Diencephalon (tissue), 2 donors: ENCODE data around the gene RIPOR3.

DNA sequence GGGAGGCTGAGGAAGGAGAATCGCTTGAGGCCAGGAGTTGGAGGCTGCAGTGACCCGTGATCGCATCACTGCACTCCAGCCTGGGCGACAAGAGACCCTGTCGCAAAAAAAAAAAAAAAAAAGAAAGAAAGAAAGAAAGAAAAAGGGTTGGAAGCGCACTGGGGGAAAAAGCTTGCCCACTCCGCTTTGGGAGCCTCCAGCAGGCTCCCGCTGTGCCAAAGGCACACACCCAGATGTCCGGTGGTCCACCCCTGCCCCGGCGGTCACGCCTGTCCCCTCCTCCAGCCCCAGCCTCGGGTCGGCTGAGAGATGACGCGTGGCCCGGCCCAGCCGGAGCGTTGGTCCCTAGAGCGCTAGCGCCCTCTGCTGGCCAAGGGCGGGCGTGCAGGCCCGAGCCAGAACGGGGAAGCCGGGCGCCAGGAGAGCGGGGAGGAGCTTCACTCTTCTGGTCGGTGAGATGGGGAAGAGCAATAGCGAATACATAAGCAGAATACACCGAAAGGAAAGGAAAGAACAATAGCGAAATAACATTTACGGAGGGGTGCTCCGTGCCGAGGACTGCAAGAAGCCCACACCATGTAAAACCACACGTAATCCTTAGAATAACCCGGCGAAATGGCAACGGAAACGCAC lies 41.7 kb downstream of the UBE2V1 start:
- RAMPAGE, long total RNA: no peak

DNA sequence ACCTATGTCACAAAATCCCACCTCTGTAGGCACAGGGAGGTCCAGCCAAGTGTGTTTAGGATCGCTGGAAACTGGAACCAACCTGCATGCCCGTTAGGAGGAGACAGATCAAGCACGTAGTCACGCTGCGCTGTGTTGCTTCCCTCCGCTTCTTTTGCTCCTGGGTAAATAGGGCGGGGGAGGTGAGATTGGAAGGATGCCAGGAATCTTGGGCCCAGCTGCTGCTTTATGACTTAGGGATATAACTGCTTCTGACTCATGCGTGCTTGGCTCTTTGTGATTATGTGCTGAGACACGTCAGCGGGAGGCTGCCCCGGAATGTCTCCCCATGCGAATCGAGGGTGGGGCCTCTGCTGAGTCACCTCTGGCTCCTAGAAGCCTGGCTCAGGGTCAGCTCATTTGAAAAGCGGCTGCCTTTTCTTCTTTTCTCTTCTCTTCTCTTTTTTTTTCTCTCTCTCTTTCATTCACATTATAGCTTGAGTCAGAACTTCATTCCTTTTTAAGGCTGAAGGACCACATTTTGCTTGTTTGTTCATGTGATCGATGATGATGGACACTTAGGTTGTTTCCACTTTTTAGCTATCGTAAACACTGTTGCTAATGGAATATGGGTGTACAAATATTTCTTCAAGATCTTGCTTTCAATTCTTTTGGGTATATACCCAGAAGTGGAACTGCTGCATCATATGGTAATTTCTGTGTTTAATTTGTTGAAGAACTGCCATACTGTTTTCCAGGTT lies 12.6 kb upstream of the PEDS1 start:
- RAMPAGE, long total RNA: no peak

- RAMPAGE, long total RNA: no peak
Observed at GRCh38 chr20:50189796-50190373, 745 bp upstream of the CEBPB start.

GRCh38 chr20:50242702-50243383 lies 52.2 kb downstream of the CEBPB start:
- RAMPAGE, long total RNA: no peak

- RAMPAGE, long total RNA: no peak
Observed at GRCh38 chr20:50331563-50332414, 141.2 kb downstream of the CEBPB start.

DNA sequence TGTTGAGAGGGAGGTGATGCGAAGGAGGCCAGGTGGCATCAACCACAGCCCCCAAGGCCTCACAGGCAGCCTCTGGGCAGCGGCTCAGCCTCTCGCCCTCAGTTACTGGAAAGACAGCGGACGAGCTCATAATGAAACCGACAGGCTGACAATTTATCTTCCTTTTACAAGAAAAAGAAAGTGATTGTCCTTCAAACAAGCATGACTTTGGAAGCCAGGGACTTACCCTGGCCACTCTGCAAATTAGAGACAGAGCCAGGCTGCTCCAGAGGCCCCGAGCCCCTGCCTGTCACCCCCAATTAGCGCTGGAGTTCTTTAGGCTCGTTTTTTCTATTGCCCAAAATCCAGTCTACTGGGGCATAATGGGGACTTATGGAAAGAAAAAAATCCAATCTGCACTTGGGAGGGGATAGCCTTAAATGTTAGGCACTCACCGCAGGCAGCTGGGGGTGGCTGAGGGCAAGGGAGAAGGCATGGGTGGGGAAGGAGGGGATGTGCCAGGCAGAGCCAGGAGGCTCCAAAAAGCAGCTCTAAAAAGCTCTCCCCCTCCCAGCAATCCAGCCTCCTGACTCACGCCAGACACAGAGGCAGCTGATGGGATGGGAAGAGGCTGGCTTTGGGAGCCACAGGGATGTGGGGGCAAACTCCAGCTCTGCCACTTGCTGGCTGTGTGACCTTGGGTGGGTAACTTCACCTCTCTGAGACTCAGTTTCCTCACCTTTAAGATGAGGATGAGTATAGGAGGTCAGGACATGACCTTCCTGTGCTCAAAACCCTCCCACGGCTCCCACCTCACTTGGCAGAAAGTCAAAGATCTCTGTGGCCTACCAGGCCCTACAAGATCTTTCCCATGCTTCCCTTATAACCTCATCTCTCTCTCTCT lies 148.6 kb downstream of the CEBPB start:
- RAMPAGE, long total RNA: no peak

- RAMPAGE, long total RNA: no peak
Observed at GRCh38 chr20:50346165-50347209, 155.9 kb downstream of the CEBPB start.

GRCh38 chr20:50394428-50395098 lies 115.6 kb upstream of the PTPN1 start:
- RAMPAGE, long total RNA: no peak

GRCh38 chr20:50397969-50399109 lies 111.8 kb upstream of the PTPN1 start:
- RAMPAGE, long total RNA: no peak

DNA sequence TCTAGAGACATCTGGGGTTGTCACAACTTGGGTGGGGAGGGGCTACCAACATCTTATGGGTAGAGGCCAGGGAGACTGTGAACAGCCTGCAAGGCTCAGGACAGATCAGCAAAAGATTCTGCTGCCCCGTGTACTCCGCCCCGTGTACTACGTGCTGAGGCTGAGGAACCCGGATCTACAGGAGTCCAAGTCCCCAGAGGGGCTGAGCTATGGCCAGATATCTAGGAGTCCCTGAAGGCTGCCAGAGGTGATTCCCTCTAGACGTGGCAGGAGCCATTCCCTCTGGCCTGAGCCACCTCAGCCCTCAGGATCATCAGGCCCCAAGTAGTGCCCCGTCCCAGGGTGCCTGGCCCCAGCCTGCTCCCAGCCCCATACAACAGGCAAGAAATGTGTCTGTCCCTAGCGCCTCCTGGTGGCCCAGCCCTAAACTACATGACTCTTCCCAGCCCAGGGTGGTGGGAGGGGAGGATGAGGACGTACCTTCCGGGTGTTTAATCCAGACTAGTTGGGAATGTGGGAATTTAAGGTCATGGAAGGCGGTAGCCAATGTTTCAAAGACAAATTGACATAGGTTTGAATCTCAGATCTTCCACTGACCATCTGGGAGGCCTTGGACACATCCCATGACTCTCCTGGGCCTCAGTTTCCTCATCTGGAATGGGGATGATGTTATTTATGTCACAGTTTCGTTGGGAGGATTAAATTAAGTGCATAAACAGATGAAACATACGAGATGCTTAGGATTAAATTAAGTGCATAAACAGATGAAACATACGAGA lies 49.5 kb upstream of the PTPN1 start:
- RAMPAGE, long total RNA: no peak

- RAMPAGE, long total RNA: no peak
Observed at GRCh38 chr20:50462534-50462961, 47.6 kb upstream of the PTPN1 start.

DNA sequence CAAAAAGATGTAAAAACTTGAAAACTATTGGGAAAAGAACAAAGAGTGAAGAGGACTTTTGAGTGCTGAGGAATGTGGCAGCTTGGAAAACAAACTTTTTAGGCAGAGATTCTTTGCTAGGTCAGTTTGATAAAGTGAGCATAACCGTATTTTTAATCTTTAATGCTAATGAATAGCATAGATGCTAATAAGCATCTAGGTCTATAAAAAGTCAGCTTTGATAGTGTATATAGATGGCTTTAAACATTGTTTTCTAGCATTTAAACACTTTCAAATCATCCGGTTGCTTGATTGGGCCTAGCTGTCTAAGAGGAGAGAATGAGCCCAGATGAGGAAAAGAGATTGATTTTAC lies 2.8 kb downstream of the PTPN1 start:
- RAMPAGE, long total RNA: no peak

DNA sequence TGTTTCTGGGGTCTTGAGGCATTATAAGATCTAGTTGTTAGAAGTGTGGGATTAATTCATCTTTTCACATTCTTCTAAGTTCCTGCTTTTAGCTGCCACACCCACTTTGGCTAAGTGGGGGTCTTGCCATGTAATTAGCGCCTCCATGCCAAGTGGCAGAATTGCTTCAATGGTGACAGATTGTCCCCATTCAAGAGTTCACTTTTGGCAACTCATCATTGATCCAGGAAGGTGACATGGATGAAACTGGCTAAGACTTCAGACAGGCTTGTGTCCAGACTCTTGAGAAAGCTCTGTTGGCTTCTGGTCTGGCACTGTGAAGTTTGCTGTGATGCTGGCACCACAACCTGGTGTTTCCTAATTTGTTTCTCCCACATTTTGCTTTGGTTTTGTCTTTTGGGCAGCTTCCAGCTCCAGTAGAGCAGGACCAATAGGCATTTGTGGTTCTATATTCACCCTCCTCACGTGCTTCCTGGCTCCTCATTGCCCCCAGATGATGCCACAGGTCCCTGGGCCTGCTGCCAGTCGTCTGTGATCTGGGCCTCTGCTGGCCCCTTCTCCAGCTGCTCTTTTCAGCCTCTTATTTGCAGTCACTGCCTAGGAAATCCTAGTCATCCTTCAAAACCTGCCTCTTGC lies 62.6 kb downstream of the PTPN1 start:
- RAMPAGE, long total RNA: no peak

DNA sequence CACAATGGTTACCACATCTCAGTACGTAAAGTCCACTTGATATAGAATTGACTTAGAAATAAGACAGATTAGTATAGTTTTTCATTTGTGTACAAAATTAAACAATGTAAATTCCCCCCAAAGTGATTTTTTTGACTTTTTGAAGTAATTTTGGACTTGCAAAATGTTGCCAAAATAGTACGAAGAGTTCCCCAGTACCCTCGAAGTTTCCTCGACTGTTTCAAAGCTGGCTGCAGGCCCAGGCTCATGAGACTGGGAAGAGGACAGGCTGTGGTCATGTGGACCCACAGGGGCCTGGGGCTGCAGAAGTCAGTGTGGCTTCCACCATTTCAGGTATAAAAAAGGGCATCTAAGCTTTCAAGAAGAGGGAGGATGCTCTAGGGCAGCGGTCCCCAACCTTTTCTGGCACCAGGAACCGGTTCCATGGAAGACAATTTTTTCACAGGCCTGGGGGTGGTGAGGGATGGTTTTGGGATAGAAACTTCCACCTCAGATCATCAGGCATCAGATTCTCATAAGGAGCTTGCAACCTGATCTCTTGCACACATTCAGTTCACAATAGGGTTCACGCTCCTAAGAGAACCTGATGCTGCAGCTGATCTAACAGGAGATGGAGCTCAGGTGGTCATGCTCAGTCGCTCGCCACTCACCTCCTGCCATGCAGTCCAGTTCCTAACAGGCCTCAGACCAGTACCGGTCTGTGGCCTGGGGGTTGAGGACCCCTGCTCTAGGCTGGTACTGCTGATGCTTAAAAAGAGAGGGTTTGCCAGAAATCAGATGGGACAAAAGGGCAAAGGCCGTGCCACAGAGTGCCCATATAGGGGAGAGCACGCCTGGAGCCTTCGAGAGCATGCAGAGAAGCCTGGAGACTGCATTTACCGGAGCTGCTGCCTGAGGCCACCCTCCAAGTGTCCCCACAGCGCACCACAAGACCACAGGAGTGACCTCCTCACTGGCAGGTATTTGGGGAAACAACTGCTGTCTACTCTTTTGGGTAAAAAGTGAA lies 75.2 kb downstream of the PTPN1 start:
- RAMPAGE, long total RNA: no peak

GRCh38 chr20:50630516-50631105 lies 60.7 kb downstream of the RIPOR3 start:
- RAMPAGE, long total RNA: no peak

- RAMPAGE, long total RNA: no peak
Observed at GRCh38 chr20:50655166-50655974, 36.0 kb downstream of the RIPOR3 start.

DNA sequence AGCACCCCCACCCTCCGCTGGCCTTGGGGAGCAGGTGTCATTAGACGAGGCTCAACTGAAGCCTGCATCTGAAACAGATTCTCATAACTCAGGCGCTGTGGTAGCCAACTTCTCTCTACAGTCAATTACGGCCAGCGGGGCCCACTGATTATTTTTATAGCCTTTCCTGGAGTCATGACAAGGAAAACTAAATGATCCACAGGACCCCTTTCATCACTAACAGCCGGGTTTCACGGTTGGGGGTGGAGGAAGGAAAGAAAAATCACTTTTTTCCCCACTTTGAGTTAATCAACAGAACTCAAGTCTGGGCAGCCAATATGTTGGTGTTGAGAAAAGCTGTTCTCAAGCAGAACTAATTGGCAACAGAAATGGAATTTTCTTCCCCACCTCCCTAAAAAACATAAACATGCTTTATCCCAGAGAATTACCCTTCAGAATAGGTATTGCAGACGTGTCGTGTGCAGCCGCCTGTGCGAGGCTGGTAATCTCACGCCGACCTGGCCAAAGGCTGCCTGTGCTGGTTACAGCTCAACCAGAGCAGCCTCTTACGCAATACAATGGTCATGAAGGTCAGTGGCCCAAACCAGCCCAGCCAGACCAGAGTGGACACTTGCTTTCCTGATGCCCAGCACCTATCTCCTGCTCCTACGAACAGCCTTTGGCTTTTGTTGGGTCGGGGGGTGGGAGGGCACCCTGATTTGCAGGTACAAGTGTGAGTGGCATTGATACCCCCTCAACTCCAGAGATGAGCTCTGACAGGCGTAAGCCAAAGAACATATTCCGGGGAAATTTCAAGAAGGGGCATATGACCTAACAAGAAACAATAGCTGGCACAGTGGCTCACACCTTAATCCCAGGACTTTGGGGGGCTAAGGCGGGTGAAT lies 11.0 kb downstream of the RIPOR3 start:
- RAMPAGE, long total RNA: no peak

- RAMPAGE, long total RNA: no peak
Observed at GRCh38 chr20:50689286-50689770, 2.0 kb downstream of the RIPOR3 start.

DNA sequence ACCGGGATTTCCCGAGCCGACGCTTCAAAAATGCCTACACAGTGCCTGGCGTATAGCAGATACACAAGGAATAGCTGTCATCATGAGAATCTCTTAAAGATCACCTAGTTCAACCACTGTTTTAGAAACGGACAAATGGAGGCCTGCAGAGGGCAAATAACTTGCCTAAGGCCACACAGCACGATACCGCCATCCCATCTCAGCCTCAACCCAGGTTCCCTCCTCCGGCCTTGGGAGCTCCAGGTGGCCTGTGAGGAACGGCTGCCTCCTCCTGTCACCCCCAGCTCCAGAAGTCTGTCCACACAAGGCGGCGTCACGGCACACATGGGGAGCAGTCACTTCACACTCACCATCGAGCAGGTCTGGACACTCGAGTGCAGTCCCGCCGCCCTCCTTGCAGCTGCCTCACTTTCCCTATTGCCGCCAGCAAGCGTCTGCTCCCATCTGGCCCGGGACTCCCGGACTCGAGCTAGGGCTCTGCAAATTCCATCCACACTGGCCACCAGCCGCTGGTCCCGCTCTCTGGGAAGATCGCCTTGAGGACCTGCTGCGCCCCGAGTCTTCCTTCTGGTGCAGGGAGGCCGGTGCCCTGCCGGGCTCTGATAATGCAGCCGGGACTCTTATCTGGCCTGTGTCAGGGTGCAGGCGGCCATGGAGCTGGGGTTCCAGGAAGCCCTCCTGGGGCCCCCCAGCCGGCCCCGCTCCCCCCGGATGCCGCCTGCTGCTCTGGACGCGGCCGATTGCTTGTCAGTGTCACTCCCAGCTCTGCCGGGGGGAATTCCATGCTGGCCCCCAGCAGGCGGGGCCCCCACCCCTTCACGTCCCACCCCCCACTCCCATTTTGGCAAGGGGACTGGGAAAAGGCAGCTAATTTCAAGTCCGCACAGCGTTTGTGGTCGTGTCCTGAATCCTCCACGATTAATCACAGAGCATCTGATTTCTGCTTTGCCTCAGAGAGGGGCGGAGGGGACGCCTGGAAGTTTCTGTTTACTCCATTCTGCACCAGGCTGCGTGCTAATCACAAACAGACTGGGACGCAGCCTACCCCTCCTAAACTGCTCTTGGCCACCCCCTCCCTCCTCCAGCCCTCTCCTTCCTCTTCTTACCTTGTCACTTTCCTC lies at the start of gene RIPOR3:
RIPOR3 (minus strand) TSS at position 767 of the 1,121 bp plus-strand sequence.
- RAMPAGE, long total RNA: no peak

GRCh38 chr20:50893536-50894107 lies 37.6 kb downstream of the ADNP start:
- RAMPAGE, long total RNA: no peak